ENCODE measurements around a stretch of chr13.

DNA sequence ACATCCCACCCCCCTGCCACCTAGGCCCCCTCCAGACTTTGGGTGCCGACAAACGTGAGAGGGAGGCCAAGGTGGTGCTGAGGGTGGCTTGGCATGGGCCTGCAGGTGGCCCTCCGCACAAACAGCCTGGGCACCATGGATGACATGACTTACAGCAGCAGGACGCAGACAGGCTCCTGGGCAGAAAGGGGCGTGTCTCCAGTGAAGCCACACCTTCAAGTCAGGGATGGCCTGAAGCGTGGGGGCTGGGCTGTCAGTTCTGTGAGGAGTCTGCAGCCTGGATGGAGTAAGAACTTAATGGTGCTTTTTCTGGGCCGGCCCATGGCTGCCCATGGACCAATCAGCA, 25.3 kb downstream of the POMP start:
- RRBS = no CpG with 5 or more reads among the region's 7 CpGs

- RRBS = no CpG with 5 or more reads among the region's 10 CpGs
Measured at GRCh38 chr13:28693522-28694147, 25.1 kb downstream of the SLC46A3 start.

DNA sequence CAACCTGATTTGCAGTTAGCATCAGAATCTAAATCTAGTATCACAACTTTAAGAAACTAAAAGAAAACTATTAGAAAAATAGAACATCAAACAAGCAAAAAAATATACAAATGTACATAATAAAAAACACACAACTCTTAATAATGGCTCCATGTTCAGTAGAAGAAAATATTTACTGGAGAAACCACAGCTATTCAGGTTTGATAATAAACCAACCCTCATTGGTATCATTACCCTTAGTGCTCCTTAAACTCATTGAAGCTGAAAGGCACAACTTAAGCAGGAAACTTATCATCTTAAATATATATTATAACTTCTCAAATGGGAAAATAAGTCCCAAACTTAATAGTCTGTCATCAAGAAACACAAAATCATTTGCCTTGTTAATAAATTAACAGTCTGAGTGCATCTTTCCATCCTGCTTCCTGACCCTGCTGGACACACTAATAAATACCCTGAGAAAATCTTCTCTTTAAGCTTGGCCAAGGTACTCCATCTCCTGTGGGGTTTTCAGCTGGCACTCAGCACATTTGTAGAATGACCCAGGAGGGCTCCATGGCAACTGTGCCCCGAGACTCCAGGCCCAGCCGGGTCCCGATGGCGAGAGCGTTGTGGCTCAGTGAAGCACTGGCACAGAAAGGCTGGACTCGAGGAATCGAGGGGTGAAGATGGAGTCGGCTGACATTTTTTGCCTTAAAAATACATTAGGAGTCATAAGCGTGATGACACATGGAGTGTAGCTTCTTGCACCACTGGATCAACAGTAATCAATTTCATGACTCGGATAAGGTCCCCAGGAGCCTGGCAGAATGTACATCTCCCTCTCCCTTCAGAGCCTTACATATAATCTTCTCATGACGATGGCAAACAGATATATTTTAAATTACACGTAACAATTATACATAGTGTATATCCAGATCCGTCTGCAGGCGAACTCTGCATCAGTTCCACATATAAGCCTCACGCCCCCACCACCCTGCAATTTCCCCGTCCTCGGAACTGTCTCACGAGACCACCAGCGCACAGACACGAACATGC, 85.5 kb downstream of the SLC7A1 start:
- RRBS = no CpG with 5 or more reads among the region's 20 CpGs

- RRBS = no CpG with 5 or more reads among the region's 8 CpGs
Measured at GRCh38 chr13:29561836-29562308, 33.6 kb downstream of the SLC7A1 start.

GRCh38 chr13:29572987-29573642, 22.4 kb downstream of the SLC7A1 start:
- RRBS = no CpG with 5 or more reads among the region's 9 CpGs

DNA sequence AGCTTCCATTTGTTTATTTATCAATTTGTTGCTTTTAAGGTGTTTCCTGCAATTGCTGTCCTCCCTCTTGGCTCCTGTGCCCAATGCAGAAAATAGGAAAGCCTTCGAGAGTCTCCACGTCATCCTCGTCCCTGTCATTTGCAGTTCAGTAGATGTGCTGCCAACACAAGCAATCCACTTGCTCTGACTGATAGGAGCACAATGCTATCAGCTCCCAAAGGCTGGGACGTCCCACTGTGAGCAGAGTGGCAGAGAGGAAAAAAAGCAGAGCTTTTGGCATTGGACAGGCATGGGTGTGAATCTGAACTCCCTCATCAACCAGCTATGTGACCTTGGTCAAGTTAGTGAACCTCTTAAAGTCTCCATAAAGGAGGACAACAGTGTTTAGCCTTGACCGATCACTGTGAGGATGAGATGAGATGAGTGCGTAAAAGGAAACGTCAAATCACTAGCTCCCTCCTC, 10.7 kb upstream of the SLC7A1 start:
- RRBS = no CpG with 5 or more reads among the region's 7 CpGs

GRCh38 chr13:29743010-29743577, 107.3 kb downstream of the UBL3 start:
- RRBS = no CpG with 5 or more reads among the region's 14 CpGs

DNA sequence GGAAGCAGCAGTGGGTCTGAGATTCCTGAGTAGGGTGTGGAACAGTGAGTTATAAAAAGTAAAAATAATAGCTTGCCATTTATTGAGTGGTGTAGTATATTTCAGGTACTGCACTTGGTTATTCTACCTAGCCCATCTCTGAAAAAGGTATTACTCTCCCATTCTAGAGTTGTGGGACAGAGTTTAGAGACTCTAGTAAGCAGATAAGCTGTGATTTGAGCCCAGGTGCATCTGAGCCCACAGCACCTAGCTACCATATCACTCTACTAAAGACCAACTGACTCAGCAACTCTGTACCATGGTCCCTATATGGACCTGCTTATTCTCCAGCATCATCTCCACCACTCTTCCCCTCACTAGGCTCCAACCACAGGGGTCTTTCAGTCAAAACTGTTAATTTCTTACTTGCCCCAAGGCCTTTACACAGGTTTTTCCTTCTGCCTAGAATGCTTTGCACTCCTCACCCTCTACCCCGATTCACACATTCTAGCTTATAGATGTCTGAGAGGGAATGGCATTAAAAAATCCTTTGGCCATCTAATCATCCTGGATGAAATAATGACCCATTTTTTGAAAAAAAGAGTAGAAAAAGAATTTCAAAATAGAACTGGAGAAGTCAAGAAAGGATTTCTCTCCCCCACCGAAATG, 64.4 kb downstream of the UBL3 start:
- RRBS = no CpG with 5 or more reads among the region's 2 CpGs

DNA sequence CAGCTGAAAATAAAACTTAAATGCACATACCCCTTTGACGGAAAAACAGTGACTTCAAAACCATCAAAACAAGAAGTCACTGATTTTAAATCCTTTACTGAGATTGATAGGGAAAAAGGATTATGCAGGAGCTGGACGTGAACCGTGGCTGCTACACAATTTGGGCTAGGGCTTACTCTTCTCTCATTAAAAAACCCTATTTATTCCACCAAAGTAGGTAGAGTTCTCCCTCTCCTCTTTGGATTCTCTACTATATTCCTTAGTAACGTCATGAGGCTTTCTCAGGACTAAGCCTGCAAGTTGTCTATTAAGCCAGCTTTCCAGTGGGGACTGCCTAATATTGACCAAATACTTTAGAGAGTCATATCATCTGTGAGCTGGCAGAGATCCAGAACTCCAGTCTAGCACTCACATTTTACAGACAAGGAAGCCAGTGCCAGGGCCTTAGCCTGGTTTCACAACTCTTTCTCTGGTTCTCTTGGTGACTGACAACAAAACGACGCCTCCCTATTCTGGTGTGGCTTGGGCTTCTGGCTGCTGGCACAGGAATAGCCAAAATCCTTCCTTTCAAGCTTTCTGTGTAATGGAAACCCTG, 74.9 kb upstream of the UBL3 start:
- RRBS = no CpG with 5 or more reads among the region's 6 CpGs

- RRBS = no CpG with 5 or more reads among the region's 11 CpGs
Measured at GRCh38 chr13:30307781-30308084, 382 bp upstream of the KATNAL1 start.

- RRBS = no CpG with 5 or more reads among the region's 8 CpGs
Measured at GRCh38 chr13:30365310-30366088, 56.8 kb upstream of the UBE2L5 start.

DNA sequence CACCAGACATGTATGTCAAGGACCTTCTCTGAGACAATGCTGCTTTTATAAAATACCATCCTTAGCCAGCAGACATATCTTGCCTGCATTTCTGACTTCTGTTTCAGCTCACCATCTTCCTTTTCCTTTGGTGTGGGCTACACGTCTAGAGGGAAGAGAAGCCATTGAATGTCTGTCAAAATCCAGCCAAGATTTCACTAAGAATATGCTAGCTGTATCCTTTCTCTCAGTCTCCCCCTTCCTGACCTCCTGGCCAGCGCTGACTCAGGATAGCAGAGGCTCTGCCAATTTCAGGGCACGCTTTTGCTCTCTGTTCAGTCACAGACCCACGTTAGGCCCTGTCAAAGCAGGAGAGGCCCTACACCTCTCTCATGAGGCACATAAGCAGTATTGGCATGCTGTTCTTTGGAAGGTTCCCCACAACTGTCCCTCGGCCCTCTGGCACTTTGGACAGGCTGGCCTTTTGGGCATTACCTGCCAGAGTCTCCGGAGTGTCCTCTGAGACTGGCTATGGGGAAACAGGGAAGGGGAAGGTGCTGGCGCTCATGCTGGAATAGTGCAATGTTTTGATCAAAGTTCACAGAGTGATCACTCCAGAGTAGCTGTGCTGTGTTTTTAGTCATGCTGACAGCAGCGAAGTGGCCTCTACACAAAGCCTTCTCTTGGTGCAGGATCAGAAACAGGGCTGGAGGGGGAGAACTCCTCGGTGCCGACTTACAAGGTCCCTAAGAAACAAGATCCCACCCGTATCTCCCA, 23.7 kb upstream of the UBE2L5 start:
- RRBS = no CpG with 5 or more reads among the region's 11 CpGs

- RRBS = 87% methylated on average over 26 of the region's 72 CpGs
Measured at GRCh38 chr13:30408043-30409389, 13.8 kb upstream of the UBE2L5 start.

- RRBS = no CpG with 5 or more reads among the region's 4 CpGs
Measured at GRCh38 chr13:30457072-30458072, 8.4 kb downstream of the HMGB1 start.

- RRBS = no CpG with 5 or more reads among the region's 6 CpGs
Measured at GRCh38 chr13:30681710-30682293, 53.5 kb upstream of the ALOX5AP start.

GRCh38 chr13:30792635-30793004, 57.3 kb downstream of the ALOX5AP start:
- RRBS = no CpG with 5 or more reads among the region's 8 CpGs

- RRBS = no CpG with 5 or more reads among the region's 1 CpG
Measured at GRCh38 chr13:31147709-31148272, 13.9 kb downstream of the HSPH1 start.

DNA sequence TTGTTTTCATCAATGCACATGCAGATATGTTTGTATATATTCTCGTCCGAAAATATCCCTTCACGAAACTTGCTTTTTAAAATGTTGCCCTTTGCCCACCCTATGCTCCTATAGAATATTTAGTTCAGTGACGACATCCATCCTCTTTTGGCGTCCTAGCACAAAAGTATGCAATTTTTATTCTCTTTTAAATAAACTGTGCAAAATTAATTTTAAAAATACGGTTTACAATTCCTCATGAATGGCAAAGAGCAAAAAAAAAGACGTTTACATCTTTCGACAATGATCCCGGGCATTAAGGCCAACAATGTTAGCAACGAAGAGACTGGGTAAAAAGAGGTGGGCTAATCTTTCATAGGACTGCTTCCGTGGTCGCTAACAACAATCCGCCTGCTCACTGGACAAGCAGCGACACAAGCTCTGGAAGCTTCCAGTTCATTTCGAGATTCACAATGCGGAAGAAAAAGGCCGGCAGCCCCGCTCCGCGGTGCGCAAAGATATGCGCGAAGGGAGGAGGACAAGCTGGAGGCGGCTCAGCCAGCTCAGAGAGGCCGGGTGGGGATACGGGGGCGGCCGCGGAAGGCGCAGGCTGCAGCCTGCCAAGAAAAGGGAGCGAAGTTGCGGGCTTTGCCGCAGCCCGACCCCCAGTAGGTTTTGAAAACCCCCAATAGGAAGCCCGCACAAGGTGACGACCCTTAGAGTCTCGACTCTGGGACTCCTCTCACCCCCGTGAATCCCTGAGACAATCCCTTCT, 995 bp downstream of the HSPH1 start:
- RRBS = 2% methylated on average over 8 of the region's 38 CpGs

DNA sequence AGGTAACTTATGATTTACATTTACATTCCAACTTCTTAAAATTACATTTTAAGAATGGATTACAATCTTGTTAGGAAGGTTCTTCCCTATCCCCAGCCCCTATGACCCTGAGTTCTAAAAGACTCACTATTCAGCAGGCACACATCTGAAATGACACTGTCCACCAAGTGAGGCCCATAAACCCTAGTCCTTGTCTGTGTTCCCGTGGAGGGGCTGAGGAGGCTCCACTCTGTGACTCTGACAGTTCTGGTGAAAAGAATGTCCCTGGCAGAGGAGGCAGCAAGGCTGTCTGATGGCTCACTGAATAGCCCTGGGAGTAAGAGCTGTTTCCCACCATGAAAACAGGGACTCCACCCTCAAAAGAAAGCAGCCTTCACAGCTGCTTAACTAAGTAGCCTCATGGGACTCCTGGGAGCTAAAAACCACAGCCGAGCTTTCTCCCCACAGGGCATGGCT, 135.3 kb upstream of the FRY start:
- RRBS = no CpG with 5 or more reads among the region's 2 CpGs

GRCh38 chr13:32471364-32471853, 43.5 kb upstream of the N4BP2L1 start:
- RRBS = no CpG with 5 or more reads among the region's 11 CpGs

All from HCT116 (cell line).